HL-60 (cell line): ENCODE data around the genes RS1, PPEF1 and PHKA2.

- RRBS: no CpG with 5 or more reads among the region's 5 CpGs
Measured at GRCh38 chrX:13899570-13899956, 82.7 kb upstream of the GPM6B start.

DNA sequence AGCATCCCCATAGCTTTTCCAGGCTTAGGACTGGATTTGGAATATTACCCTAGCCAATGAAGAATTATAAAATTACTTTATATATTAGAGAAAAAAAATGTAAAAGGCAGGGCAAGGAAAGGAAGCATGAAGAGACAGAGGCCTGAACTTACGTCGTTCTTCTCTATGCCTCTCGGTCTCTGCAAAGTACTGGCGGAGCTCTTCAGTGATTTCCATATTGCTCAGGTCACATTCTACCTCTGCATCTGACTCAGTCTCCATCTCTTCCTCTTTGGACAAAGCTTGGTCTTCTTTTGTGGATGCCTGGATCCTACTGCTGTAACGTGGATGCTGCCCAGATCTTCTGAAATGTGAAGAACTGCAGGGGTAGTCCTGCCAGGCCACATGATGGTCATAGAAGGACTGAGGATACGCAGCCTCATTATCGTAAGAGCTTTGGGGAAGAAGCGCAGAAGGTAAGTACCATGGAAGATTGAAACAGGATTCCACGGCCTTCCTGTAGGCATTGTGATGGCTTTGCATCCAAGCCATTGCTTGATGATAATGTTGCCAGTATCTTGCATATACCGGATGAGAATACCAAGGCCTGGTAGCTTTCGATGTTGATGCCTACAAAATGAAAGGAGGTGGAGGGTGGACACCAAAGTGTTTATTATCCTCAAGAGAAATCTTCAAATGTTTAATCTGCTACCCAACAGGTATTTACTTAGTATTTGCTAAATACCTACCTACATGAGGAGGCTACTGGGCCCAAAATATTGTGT lies 9.6 kb downstream of the GEMIN8 start:
- RRBS: no CpG with 5 or more reads among the region's 11 CpGs

GRCh38 chrX:14064916-14065257 lies 35.2 kb upstream of the GEMIN8 start:
- RRBS: no CpG with 5 or more reads among the region's 12 CpGs

DNA sequence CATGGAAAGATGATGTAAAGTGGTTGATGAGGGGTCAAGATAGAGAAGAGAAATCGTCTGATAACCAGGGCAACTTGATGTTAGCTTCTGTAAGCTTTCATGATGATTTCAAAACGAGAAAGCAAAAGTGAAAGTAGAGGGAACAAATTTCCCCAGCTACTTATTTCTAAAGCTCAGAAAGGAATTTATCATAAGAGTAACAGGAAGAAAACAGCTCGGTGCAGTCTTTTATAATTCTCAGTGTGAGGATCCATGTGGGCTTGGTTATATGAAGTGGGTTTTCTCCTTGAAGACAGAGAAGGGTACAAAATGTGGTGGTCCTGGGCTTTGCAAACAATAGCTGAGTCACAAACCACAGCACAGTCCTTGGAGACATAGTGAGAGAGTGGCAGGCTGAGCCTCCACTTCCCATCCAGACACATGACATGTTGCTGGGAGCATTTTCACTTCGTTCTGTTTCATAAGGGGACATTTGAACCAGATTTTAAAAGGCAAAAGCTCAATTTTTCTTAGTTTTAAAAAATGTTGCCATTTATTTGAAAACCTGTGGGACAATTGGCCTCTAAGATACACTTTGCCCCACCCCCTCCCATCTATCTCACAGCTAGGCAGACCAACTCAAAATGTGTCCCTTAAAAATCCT lies 32.0 kb upstream of the GLRA2 start:
- RRBS: no CpG with 5 or more reads among the region's 4 CpGs

DNA sequence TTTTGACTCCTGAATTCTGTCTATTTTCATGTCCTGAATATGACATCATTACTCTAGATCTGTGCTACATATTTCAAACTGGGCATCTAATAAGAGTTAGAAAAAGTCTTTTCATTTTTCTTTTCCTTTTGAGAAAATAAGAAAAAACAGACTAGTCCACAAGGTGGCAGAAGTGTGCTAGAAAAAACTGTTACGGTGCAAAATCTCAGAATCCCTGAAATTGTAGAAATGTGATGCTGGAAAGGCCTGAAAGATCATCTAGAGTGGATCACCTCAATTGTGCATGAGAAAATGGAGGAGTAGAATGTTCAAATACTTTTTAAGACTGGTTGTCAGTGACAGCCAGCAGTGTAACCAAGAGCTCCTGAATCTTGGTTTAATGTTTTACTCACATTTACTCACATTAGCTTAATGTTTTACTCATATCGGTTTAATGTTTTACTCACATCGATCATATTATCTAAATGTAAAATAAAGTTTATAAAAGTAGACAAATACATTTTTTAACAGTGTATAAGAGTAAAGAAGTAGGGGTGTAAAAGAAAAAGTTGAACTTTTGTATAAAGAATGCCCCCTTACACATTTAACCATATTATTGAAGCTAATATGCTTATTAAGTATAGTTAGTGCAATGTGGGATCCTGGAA lies 15.3 kb downstream of the ASB11 start:
- RRBS: no CpG with 5 or more reads among the region's 3 CpGs

GRCh38 chrX:15694801-15695590 lies 30.4 kb upstream of the CLTRN start:
- RRBS: no CpG with 5 or more reads among the region's 9 CpGs

DNA sequence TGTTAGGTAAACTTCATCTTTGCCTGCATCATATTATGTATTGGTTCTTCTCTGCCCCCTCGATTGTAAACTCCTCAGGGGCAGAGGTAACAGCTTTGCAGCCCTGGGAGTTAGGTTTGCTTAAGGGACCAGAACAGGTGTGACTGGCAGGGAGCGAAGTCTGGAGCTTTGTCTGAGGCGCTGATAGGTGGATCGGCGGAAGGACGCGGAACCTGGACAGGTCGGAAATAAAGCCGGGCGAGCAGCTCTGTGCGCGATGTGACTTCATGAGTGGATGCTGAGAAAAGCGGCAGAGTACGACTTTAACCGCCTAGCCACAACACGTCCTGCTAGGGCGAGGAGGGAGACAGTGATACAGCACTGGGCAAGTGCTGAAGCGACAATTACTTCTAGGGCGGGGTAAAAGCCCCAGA lies 388 bp upstream of the ZRSR2 start:
- RRBS: no CpG with 5 or more reads among the region's 19 CpGs

- RRBS: no CpG with 5 or more reads among the region's 5 CpGs
Measured at GRCh38 chrX:15827630-15828364, 26.8 kb downstream of the AP1S2 start.

DNA sequence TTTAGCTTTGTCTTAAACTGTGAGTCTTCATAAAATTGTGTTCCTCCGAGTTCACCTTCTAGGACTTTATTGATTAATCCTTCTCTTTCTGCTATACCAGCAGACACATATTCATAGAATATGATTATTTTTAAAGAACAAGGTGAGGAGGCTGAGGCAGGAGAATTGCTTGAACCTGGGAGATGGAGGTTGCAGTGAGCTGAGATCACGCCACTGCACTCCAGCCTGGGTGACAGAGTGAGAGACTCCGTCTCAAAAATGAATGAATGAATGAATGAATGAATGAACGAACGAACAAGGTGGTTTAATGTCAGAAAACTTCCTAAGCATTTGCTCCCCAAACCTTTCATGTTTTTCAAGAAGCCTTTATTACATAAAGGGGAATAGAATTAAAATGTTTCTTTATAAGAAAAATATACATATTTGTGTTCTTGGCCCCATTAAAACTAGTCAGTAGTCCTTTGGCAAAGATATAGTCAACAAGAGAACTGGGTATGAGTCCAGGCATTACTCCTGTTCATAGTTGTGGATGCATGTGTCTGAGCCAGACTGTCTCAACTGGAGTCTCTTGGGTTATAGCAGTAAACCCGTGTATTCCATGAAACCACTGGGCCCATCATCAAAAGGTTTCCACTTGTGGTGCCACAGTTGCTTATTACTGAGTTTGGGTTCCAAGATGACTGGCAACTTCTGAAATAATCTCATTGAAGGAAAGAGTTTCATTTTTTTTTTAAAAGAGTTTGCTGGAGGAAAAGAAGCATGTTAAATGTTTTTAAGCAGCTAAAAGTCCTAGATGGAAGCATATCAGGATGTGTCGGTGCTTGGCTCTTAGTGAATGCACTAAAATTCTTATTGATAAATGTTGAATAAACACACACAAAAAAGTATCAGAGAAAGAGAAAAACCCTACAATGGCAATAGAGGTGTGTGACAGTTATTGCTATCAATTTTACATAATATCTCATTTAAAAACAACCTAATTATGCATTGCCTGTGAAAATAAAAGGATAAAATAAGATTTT lies 24.5 kb upstream of the TXLNG start:
- RRBS: no CpG with 5 or more reads among the region's 7 CpGs

- RRBS: no CpG with 5 or more reads among the region's 12 CpGs
Measured at GRCh38 chrX:17024412-17025258, 78.2 kb downstream of the REPS2 start.

DNA sequence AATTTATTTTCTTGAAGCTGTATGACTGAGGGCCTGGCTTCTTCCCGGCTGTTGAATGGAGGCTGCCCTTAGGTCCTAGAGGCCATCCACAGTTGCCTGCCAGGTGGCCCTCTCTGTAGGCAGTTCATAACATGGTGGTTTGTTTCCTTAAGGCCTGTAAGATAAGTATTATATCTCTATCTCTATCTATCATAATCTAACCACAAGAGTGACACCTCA lies 201.8 kb upstream of the NHS start:
- RRBS: no CpG with 5 or more reads among the region's 1 CpG

DNA sequence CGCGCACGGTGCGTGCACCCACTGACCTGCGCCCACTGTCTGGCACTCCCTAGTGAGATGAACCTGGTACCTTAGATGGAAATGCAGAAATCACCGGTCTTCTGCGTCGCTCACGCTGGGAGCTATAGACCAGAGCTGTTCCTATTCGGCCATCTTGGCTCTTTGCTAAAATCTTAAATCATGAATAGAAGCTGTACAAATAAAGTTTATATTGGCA lies 26.7 kb upstream of the NHS start:
- RRBS: no CpG with 5 or more reads among the region's 10 CpGs

GRCh38 chrX:17739920-17741106 lies 3.0 kb downstream of the SCML1 start:
- RRBS: no CpG with 5 or more reads among the region's 10 CpGs

- RRBS: no CpG with 5 or more reads among the region's 7 CpGs
Measured at GRCh38 chrX:18671933-18672337, at the start of gene RS1. RS1 (minus strand) TSS chrX:18672108.

GRCh38 chrX:18702826-18703484 lies 4.5 kb upstream of the PPEF1 start:
- RRBS: no CpG with 5 or more reads among the region's 5 CpGs

DNA sequence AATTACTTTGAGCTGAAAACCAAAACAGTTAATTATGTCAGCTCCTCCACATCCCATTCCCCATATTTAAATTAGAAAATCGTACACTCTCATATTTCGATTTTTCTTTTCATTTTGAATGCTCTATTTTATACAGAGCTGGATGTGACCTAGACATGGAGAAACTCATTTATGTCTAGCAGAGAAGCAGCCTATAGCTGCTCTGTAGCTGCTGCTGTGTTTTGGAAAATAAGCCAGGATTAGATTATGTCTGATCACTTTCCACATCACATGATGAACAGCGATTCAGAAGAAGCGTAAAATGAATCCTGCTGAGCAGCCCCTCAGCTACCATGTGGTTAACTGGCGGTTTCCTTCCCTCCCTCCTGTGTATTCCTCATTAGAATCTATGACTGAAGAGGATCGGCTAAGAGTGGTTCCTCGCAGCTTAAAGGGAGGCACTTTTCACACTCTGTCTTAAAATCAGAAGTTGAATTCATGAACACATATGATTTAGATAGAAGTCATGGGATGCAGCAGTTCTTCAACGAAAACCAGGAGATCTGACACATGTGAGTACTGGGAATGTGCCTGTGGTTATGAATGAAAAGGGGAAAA lies at the start of gene PPEF1:
Gene PPEF1, plus strand, starts transcription at position 370 of the 597 bp plus-strand sequence.
- RRBS: no CpG with 5 or more reads among the region's 8 CpGs

DNA sequence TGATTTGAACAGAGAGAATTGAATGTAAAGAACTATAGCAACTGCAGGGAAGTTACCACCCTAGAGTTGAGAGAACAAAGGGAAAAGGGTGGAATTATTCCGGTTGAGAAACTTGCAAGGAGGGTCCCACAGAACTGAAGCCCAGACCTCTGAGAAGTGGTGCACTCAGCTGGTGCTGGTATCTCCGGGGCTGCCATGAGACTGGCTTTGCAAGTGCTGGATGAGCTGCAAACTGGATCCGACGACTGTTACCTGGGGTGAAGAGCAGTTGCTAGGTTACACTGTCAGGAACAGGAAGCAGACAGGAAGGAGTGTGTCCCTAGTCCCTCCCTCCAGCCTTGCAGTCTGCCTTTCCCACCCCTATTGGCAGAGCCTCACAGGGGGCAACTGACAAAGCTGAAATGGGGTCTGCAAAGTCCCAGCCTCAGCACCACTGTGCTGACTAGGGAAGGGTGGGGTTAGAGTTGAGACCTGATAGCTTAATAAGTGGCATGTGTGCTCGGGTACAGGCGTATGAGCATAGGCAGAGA lies 17.8 kb downstream of the PPEF1 start:
- RRBS: 54% methylated on average over 2 of the region's 6 CpGs

DNA sequence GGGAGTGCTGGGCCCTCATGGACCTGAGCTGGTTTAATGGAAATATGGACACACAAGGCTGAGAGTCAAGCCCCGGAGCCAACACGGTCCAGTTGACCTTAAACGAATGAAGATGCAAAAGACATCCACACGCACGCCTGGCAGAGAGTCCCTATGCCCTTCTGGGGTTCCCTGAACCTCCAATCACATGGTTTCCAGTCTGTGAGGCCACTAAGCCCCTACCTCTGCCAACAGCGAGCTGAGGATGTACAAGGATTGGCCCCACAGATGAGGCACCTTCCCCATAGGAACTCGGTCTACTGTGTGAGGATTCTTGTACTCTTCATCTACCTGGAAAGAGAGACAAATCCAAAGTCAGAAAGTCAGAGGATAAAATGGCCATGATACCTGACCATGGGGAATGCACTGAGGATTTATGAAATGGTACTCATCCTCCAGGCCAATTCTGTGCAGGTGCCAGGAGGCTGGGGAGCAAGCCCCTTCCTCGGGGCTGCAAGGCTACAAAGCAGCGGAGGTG lies 52.4 kb downstream of the PHKA2 start:
- RRBS: no CpG with 5 or more reads among the region's 9 CpGs

DNA sequence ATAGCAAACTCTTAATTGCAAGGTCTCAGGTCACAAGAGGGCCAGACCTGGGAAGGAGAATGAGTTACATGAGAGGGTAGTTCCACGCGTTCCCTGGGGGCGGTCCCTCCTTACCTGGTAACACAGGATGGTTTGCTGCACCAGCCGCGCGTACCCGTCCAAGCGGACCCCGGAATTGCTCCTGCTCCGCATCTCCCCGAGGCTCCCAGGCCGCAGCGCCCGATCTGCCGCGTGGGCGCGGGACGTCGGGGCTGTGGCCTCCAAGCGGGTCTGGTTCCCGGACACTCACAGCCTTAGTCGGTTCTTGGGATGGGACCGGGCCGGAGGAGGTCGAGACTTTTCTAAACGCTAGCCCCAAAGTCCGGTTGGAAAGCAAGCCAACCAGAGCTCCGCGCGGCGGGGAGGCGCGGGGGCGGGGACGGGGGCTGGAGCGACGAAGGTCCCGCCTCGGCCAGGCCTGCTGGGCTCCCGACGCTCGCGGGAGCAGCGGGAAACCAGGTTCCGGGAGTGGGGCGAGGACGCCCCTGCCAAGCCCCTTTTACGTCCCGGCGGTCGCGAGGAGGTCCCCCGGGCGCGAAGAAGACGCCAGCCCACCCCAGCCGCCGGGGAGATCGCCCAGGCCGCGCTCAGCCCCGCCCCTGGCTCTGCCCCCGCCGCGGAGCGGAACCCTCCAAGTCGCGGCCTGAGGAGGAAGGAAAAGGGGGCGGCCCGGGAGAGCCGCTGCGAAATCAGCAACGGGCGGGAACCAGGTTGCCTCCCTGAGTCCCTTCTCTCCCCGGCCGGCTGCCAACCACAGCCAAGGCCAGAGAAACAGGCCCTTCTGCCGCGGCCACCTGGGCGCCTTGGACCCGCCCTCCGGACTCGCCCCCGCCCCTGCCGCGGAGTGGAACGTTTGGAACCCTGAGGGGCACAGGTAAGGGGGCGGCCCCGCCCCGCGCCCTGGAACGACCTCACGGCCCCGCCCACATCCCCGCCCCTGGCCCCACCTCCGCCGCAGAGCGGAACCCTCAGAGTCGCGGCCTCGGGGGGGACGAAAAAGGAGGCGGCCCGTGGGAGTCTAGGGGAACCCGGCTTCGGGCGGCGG lies at the start of gene PHKA2:
Gene PHKA2, minus strand, starts transcription at position 374 of the 1,084 bp plus-strand sequence.
- RRBS: 2% methylated on average over 39 of the region's 108 CpGs

GRCh38 chrX:19188397-19188696 lies 66.1 kb upstream of the ADGRG2 start:
- RRBS: no CpG with 5 or more reads among the region's 2 CpGs